ENCODE data around the genes PEX7 and SLC35D3.

DNA sequence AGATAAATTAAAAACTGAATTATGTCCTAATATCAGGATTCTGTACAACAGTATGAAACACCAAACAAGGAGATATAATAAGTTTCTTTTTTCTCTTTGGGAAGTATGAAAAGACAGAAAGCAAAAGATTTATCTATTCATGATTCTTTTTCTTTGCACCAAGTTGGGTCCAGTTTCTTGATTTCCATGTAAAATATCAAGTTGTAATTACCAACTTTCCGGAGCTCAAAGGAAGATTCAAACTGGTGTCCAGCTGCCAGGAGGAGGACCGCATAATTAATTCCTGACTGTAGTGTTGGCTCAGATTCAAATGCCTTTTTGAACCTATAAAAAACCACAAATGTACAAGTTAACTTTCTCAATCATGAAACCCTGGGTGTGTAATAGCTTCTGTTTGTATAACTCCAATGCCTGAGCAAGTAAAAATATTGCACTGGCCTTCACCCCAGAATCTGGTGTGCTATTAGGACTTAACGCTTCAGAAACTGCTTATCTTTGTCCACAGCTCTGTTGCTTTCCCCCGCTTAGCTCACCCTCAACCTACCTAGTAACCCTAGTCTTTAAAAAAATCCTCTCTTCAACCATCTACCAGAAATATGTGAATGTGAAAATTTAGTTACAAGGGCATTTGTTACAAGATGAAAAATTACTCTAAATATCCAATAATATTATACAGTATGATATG is 119.0 kb upstream of the MAP7 start:
- PRO-cap, 2 experiments, result no peak in any of the 2 experiments

DNA sequence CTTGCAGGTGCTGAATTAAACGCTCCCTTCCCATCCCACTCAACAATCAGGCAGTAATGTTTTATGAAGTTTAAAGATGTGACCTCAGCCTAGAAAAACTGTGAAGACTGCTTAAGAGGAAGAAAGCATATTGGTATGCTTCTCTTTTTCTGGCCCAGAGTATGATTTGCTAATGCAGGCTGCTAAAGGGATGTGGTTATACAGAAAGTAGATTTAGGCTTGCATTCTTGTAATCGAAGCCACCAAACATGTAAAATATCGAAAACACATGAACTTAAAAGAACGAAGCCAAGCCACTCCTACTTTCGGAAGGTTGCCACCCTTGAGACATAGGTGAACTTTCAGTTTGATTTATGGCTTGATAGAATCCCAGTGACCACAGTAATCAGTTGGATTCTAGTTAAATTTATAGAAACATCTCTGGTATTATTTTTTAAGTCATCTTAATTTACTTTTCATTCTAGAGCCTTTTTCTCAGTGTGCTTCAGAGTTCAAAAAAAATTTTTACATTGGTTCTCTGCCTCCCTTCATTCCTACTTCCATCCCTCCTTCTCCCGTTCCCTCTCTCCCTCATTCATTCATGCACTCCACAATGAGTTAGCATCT is 40.6 kb downstream of the MAP3K5 start:
- PRO-cap, 2 experiments, result no peak in any of the 2 experiments

- PRO-cap, 2 experiments, result peak in 2 of 2 experiments; most common plus-strand start chr6:136822564 (in 1); most common minus-strand start chr6:136822465 (in 1)
These were observed at the start of gene PEX7 for GRCh38 chr6:136822037-136822651. Gene PEX7, plus strand, starts transcription at chr6:136822592.

GRCh38 chr6:136922134-136922872 is at the start of gene SLC35D3:
Gene SLC35D3, plus strand, starts transcription at chr6:136922301.
- PRO-cap, 2 experiments, result no peak in any of the 2 experiments

- PRO-cap, 2 experiments, result no peak in any of the 2 experiments
These were observed 57.7 kb upstream of the IL20RA start for GRCh38 chr6:137102331-137102931.

GRCh38 chr6:137724750-137725192 is 142.3 kb upstream of the TNFAIP3 start:
- PRO-cap, 2 experiments, result no peak in any of the 2 experiments

GRCh38 chr6:137870656-137871890 is 4.0 kb downstream of the TNFAIP3 start:
- PRO-cap, 2 experiments, result peak in 1 of 2 experiments; most common plus-strand start chr6:137871035 (in 1); most common minus-strand start chr6:137870858 (in 1)

DNA sequence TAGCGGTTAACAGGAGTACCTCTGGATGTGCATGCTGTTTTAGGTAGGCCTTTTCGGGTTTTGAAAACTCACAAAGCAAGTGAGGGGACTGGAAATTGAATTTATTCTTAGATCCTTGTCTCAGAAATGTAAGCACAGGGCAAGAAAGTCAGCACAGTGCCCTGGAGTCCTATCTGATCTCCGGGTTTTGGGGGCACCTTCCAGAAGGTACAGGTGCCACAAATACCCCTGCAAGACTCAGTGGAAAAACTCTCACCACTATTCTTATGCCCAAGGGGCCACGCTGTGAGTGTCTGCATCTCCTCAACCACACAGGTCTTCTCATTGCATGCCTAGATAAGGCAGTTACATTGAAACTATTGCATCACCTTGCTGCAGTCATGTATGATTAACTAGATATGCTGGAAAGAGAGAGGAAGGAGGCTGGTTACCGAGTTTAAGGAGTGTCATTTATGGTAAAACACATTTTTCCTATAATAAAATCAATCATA is 37.3 kb downstream of the TNFAIP3 start:
- PRO-cap, 2 experiments, result peak in 2 of 2 experiments; most common plus-strand start position 404 of the sequence (in 1); most common minus-strand start position 321 of the sequence (in 1)

DNA sequence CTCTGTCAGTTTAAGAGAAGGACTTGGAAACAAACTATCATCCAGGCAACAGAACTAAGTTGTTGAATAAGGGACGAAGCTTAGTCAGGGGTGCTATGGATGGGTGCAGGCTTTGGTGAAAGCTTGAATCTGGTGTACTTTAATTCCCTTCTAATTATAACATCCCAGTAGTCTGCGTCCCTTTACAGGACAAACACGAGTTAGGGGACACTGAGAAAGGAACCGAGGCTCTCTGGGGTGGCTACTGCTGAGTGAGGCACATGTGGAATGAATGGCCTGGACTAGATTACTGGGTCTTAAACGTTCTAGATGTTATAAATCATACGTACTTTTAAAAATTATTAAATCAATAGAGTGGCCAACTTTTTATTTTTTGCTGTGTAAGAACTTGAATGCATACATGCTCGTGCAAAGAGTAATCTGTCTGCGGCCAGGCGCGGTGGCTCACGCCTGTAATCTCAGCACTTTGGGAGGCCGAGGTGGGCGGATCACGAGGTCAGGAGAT is 4.8 kb downstream of the PERP start:
- PRO-cap, 2 experiments, result no peak in any of the 2 experiments

- PRO-cap, 2 experiments, result peak in 2 of 2 experiments; most common plus-strand start chr6:138108402 (in 2); most common minus-strand start chr6:138108345 (in 2)
These were observed 1.0 kb upstream of the PERP start for GRCh38 chr6:138108272-138108614.

DNA sequence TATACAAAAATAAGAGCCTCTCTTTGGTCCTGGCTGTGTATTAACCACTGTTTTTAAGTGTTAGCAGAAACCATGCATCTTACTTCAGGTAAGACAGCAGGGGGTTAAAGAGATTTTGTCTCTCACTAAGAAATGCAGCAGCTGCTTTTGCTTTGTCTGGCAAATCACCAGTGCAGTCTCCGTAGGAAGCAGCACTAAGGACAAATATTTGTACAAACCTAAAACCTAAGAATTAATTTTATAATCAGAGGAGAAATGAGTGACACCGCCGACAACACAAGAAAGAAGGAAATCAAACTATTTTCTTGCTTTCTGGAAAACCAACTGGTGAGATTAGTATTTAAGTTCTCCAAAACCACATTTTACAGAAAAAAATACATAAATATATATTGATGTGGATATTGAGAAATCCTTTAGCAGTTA is 837 bp downstream of the SMIM28 start:
- PRO-cap, 2 experiments, result no peak in any of the 2 experiments

GRCh38 chr6:138404617-138405377 is 774 bp downstream of the HEBP2 start:
- PRO-cap, 2 experiments, result peak in 1 of 2 experiments; most common plus-strand start chr6:138404846 (in 1); most common minus-strand start chr6:138404802 (in 1)

DNA sequence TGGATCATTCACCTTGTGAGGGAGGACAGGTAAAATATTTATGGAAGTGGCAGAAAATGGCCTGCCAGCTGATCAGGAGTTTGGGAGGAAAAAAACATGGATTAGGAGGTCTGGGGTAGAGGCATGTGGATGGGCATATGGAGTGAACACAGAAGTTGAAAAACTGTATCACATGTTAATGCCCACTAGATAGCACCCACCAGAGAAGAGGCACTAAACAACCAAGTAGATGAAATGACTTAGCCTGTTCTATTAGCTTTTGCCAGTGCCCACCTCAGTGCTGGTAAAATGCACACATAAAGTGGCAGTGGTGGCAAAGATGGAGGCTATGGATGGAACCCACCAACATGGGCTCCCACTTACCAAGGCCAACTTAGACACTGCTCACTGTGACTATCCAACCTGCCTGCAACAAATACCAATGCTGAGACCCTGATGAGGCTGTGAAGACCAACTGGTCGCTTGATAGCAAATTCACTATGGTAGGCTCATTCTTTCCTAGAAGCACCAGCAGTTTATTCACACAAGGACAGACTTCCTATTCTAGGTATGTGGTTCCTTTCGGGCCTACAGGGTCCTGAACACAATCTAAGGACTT is 14.9 kb downstream of the HEBP2 start:
- PRO-cap, 2 experiments, result no peak in any of the 2 experiments

DNA sequence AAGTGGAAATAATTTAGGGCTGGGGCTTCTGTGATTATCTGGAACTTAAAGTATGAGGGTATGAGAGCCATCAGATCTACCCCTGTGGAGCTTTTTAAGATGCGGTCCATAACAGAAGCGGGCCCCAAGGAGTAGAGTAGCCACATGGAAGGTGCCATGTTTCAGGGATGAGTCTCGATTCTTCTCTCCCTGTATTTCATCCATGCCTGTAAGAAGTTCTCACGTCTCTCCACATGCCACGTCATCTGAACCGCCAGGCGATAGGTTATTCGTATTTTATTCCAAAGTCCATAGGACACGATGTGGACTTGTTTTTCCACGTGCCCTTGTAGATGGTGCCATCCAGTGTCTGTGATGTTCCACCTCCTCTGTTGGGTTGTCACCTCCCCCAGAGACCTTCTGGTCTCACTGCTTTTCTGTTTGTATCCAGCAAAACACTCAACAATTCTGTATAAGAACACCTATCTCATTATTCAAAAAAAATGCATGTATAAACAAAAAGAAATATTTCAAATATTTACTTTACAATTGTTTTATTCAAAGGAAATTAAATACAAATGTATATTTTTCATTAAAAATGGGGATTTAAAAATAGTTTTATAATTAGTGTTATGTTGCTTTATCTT is 17.6 kb downstream of the HEBP2 start:
- PRO-cap, 2 experiments, result no peak in any of the 2 experiments

GRCh38 chr6:138484896-138485661 is 14.2 kb downstream of the NHSL1 start:
- PRO-cap, 2 experiments, result no peak in any of the 2 experiments

- PRO-cap, 2 experiments, result no peak in any of the 2 experiments
These were observed 12.7 kb downstream of the NHSL1 start for GRCh38 chr6:138486484-138487109.

- PRO-cap, 2 experiments, result no peak in any of the 2 experiments
These were observed 68.6 kb downstream of the REPS1 start for GRCh38 chr6:138919170-138920038.

GRCh38 chr6:138971156-138971502 is 16.9 kb downstream of the REPS1 start:
- PRO-cap, 2 experiments, result no peak in any of the 2 experiments

- PRO-cap, 2 experiments, result no peak in any of the 2 experiments
These were observed 19.3 kb downstream of the HECA start for GRCh38 chr6:139153894-139154856.

- PRO-cap, 2 experiments, result no peak in any of the 2 experiments
These were observed 25.0 kb downstream of the HECA start for GRCh38 chr6:139159975-139160174.

All from Colon Carcinoma Metastatic in the Lung (tissue), 2 donors.